ENCODE data around the genes ACOT11 and PCSK9.

DNA sequence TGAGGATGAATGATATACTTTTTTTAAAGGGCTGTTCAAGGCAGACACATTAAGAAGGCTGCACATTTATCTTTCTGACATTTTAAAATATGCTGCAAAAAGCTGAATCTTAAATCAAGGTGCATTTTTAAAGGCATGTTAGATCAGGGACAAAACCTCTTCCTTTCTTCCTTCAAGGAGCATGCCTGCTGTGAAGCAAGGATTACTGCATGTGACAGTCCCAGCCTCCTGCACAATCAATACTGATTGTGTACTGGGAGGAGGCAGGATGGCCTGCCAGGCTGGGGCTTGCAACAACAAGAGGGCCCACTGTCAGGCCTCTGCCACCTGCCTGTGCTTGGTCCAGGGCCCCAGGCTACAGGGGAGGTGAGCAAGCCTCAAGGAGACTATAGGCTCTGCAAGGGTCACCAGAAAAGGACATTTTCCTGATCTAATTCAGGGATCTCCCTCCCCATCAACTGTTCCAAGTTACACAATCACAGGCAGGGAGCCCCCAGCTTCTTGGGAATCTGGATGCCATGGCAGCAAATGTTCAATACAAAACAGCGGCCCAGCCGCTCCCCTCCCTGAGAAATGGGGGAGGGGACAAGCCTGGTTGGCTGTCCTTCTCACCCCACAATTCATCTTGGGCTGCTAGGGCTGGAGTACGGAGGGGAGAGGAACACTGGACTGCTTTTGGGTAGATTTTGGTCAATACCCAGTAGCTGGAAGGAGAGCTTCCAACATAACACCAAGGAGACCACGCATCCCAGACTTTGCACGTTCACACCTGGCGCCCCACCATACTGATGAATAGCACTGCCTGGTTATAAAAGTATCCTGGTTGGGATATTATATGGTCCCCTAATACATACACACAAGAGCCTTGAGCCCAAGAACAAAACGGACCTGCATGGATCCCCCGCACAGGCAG is 129.5 kb downstream of the MRPL37 start:
- PRO-cap, result no peak

GRCh38 chr1:54390611-54391043 is 157.4 kb upstream of the ACOT11 start:
- PRO-cap, result no peak

- PRO-cap, result bidirectional peak, plus-strand start at chr1:54405036, minus-strand start at chr1:54404736
Measured at GRCh38 chr1:54404320-54404804, 143.7 kb upstream of the ACOT11 start.

DNA sequence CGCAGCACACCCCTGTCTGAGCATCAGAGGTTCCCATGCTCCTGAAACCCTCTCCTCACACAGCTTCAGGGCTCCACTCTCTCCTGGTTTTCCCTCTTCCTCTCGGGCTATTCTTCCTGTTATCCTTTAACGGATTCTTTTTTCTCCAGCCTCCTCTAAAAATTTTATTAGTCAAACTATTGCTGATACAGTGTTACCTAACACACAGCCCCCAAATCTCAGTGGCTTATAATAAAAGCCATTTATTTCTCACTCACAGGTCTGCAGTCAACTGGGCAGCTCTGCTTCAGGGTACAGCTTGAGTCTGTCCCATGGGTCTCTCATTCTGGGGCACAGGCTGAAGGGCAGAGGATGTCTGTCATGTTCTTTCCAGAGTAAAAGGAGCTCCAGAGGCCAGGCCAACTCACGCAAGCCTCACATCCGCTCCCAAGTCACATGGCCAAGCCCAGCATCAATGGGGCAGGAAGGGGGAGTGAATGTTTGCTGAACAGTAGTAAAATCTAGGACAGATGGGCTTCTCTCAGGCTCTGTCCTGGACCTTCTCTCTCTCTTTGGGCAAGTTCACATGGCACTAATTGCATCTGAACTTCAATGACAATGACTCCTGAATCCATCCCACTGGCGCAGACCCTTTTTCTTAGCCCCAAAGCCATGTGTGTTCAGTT is 134.8 kb upstream of the ACOT11 start:
- PRO-cap, result no peak

DNA sequence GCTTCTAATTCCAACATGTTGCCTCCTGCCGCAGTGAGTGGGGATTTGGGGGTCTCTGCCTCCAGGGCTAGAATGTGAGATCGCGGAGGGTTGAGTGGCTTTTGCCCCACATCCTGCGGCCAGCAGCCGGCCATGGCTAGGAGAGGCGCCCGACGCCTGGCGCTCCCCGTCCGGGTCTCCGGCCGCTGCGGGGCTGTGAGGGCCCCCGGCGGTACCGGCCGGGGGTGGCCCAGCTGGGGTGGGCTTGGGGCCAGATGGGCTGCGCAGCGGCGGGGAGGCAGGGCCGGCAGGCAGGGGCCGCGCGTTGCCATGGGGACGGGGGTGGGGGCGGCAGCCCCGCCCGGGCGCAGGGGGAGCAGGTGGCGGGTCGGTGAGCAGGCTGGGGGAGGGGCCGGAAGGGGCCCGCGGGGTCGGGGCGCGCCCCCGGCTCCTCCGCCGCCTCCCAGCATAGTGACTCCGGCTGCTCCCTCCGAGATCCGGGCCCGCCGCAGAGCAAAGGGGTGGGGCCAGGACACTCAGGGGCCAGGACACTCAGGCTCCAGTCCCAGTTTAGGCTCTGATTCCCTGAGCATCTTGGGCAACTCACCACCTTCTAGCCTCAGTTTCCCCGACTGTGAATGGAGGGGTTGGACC is 73.3 kb upstream of the ACOT11 start:
- PRO-cap, result bidirectional peak, plus-strand start at position 448 of the sequence, minus-strand start at position 173 of the sequence

- PRO-cap, result no peak
Measured at GRCh38 chr1:54475911-54476782, 71.9 kb upstream of the ACOT11 start.

DNA sequence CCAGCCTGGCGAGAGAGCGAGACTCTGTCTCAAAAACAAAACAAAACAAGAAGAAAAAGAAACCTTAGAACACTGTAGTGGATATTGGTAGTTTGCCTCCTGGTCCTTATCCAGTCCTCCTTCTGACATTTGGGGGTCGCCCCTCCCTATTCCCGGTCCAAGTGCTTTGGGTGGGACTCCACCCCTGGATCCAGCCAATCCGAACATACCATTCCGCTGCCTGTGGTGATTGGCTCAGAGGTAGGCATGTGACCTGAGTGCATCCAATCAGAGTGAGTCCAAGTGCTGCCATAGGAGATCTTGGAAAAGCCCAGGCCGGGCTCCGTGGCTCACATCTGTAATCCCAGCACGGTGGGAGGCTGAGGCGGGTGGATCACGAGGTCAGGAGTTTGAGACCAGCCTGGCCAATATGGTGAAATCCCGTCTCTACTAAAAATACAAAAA is 33.9 kb upstream of the ACOT11 start:
- PRO-cap, result no peak

DNA sequence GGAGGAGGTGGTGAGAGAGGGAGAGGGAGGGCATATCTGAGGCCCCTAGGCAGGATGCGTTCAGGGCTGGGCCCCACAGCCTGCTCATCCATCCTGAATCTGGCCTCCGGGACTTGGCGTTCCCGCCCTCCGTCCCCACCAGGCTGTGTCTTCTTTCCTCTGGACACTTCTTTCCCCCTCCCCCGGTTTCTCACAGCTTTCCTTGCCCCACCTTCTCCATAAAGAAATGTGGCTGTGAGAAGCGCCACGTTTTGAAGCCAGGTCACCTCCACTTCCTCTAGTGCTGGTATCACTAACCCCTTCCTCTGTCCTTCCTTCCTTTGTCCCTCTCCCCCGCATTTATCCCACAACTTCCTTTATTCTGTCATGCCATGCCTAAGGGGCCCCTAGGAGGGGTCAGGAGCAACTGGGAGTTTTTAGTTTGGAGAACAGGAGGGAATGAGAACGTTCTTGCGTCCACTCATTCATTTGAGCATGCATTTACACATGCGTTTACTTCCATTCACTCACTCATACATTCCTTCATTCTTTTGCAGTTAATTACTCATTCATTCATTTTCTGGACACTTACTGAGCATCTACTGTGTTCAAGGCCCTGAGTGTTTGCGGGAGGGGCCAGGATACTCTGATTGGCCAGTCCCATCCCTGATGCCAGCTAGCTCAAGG is 5.0 kb upstream of the ACOT11 start:
- PRO-cap, result no peak

DNA sequence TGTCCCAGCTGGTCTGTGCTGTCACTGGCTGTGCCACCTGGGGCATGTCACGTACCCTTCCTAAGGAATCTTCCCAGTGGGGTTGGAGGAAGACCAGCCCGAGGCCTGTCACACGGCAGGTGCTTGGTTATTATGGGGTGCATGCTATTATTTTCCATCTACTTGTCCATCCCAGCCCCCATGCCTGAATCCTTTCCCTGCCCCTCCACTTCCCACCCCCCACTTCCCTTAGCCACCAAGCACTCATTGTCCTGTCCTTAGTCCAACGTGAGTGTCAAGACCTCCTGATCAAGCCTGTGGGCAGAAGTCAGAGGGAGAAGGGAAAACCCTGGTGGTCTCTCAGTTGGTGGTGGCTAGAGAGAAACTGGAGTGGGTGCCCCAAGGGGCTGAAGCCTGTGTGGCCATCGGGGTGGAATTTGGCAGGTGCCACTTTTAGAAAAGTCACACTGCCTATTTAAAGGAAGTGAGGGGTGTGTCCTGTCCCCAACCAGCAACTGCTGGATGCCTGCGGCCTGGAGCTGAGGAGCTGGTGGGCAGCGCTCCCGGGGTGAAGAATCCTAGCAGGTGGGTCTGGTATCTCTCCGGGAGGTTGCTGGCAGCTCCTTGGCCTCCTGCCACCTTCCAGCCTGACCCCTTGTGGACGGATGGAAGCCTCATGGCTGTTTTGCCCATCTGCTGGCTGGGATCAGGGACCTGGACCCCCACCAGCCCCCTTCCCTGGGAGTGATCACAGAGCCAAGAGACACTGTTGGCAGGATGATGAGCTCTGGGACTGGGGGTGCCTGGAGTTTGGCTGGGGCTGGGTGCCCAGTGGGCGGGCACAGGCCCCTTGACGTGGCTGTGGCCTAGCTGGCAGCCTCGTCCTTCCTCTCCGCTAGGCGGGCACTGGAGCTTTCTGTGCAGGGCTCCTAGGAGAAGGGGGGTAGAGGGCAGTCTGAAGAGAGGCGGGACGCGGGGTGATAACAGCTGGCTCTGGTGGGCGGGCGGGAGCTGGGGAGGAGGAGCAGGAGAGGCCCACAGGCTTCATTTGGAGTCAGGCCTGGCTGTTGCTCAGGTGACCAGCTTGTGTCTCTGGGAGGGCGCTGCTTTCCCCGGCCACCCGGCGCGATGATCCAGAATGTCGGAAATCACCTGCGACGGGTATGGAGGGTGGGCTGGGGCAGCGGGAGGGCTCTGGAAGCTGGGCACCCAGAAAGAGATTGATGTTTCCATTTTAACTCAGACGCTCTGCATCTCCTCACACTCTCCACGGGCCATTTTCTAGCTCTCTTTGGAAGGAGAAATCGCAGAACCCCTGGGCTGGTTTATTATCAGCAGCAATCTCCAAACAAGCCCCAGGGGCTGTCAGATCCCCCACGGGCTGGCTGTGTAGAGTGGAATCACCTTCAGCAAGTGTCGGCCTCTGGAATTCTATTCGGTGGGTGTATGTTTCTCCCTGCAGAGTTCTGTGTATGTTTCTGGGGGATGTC is at the start of gene ACOT11:
Gene ACOT11 (plus strand): TSS at position 1,026 of the 1,469 bp plus-strand sequence.
- PRO-cap, result bidirectional peak, plus-strand start at position 1,026 of the sequence, minus-strand start at position 899 of the sequence

DNA sequence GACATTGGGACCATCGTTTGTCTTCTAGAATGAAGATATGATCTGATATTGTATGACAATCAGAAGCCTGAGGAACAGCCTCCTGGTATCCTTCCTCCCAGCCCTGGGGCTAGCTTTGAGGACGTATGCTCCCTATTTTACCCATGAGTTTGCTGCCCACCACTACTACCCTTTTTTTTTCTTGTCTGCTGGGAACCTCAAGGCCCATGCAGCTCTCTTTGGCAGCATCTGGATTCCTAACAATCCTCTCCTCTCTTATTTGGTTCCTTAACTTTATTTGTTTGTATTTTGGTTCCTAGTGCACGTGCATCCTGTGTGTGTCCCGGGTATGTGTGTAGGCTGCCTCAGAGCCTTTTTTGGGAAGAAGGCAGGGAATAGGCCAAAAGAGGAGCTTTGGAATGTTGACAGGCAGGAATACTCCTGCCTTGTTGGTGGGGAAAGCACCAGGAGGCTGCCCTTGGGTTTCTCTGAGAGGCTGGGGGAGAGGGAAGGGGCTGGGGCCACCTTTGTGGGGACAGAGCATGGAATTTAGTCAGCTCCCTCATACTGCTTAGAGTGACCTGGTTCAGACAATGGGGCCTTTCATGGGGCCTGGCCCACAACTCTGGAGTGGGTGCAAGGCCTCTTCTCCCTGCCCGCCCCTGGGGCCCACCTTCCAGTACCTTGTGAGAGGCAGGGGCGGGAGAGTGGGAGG is 31.2 kb downstream of the ACOT11 start:
- PRO-cap, result no peak

- PRO-cap, result no peak
Measured at GRCh38 chr1:54646231-54646654, 4.7 kb downstream of the MROH7 start.

- PRO-cap, result no peak
Measured at GRCh38 chr1:54853895-54854530, 33.0 kb downstream of the DHCR24 start.

GRCh38 chr1:54859142-54859562 is 27.8 kb downstream of the DHCR24 start:
- PRO-cap, result no peak

DNA sequence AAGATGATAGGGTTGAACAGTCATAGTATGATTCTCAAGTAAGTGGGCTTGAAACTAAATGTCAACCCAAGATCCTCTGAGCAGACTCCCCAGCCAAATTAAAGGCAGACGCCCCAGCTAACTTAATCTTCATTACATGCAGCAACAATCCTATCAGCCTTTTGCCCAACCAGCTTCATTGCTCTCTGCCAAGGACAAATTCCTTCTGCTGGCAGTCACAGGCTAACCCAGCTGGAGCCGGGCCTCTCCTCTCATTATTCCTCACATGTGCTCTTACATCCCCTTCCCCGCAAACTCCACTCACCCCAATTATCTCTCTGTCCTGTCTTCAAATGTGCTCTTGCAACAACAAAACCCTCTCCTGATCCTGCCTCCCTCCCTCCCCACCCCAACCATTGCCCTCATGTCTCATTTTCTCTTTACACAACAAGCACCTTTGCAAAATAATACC is 35.8 kb upstream of the DHCR24 start:
- PRO-cap, result no peak

DNA sequence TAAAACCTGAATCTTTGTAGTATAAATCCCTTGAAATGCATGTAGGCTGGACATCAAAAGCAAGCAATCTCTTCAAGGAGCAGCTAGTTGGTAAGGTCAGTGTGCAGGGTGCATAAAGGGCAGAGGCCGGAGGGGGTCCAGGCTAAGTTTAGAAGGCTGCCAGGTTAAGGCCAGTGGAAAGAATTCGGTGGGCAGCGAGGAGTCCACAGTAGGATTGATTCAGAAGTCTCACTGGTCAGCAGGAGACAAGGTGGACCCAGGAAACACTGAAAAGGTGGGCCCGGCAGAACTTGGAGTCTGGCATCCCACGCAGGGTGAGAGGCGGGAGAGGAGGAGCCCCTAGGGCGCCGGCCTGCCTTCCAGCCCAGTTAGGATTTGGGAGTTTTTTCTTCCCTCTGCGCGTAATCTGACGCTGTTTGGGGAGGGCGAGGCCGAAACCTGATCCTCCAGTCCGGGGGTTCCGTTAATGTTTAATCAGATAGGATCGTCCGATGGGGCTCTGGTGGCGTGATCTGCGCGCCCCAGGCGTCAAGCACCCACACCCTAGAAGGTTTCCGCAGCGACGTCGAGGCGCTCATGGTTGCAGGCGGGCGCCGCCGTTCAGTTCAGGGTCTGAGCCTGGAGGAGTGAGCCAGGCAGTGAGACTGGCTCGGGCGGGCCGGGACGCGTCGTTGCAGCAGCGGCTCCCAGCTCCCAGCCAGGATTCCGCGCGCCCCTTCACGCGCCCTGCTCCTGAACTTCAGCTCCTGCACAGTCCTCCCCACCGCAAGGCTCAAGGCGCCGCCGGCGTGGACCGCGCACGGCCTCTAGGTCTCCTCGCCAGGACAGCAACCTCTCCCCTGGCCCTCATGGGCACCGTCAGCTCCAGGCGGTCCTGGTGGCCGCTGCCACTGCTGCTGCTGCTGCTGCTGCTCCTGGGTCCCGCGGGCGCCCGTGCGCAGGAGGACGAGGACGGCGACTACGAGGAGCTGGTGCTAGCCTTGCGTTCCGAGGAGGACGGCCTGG is at the start of gene PCSK9:
Gene PCSK9 (plus strand): TSS at position 559 of the 1,005 bp plus-strand sequence.
- PRO-cap, result unidirectional peak, plus-strand start at position 603 of the sequence; bidirectional peak, plus-strand start at position 940 of the sequence, minus-strand start at position 892 of the sequence

- PRO-cap, result unidirectional peak, plus-strand start at chr1:55040319
Measured at GRCh38 chr1:55039995-55040515, 707 bp downstream of the PCSK9 start.

GRCh38 chr1:55053085-55053607 is 13.8 kb downstream of the PCSK9 start:
- PRO-cap, result no peak

DNA sequence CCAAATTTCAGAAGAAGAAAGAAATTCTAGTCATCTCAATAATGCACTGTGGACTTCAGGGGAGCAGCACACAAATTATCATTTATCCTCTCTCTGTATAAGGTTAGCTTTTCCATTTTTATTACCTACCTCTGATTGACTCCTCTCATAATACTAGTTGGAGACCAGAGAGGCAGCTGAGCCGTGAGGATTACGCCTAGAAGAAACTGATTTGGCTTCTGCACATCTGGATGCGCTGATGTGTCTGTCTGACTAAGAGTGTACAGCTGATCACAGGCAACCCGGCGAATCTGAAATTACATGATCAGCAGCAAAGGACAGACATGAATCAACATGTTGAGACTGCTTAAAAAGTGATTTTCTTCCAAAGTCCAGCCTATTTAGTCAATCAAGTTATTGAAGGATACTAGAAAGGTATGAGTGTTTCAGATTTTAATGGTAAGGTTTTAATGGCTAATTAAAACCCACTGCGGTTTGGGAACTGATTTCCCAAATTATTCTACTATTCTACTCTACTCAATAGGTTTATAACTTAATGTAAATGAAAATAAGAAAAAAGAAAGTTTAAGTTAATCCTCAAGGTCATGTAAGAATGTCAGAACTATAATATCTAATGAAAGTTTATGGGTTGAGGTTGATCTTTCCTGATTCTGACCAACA is 81.2 kb downstream of the PCSK9 start:
- PRO-cap, result no peak

DNA sequence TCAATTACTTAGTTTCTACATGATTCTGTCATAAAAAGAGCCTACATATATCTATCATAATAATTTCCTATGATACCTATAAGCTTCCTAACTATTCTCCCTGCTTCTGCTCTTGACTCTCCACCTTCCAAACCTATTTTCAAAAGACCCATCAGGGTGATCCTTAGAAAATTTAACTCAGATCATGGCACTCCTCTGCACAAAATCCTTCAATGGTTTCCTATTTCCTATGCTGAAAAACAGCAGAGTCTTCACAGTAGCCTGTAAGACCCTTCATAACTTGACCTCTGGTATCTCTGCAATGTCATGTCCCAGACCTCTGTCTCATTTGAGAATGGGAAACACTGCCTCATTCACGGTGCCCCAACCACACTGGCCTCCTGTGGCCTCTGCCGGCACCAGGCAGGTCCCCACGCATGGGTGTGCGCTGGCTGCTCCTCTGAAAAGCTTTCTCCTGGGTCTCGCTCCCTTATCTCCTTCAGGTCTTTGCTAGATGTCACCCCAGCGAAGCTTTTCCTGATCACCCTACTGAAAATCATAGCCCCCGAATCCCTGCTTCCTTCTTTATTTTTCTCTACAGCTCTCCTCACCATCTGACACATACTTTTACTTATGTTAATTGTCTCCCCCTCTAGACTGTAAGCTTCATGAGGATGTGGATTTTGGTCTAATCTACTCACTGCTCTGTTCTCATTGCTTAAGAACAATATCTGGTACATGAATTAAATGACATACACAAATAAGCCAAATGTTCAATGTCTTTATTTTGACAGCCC is 86.7 kb downstream of the PCSK9 start:
- PRO-cap, result no peak

DNA sequence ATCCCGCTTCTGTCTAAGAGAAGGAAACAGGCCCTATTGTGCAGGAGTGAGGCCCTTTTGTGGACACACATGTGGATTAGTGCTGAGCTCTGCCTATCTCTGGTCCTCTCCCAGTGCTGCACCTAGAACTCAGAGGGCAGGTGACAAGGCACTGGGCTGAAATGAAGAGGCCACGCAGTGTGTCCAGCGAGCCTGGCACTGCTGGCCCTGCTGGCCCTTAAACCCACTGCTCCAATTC is 160.2 kb upstream of the USP24 start:
- PRO-cap, result no peak

All from neuron (in vitro differentiated cells).